Esophagus muscularis mucosa (tissue), 4 donors: ENCODE results near the gene WDTC1.

DNA sequence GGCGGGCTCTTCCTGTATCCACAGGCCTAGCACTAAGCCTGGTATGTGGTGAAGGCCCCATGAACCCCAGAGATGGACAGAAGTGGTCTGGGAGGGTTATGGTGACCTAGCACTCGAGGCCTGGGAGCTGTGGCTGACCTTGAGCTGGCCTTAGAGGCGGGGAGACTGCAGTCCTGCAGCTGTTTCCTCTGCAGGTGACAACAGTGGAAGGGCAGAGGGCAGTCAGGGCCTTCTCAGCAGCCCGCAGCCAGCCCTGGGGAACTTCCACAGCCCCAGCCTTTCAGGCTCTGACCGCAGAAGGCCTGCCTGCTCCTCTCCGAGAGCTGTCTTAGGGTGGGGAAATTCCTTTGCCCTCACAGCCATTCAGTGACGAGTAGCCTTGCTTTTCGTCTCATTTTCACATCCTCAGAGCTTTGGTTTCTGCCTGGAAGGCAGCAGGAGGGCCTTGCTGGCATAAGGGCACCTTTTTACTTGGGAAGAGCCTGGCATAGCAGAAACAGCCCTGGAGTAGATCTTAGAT is 12.4 kb downstream of the ZDHHC18 start:
- PRO-cap, result no peak
- RAMPAGE, long total RNA, 4 experiments, result no peak in any of the 4 experiments

DNA sequence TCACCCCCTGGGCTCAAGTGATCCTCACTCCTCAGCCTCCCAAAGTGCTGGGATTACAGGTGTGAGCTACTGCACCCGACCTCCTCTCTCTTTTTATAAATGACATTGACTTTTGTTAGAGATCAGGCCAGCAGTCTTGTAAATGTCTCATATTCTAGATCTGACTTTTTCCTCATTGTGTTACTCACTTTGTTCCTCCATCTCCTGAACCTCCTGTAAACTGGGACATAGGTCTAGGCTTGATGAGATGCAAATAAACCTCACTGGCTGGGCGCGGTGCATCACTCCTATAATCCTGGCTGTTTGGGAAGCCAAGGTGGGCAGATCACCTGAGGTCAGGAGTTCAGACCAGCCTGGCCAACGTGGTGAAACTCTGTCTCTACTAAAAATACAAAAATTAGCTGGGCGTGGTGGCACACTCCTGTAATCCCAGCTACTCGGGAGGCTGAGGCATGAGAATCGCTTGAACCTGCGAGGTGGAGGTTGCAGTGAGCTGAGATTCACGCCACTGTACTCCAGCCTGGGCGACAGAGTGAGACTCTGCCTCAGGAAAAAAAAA is 15.1 kb upstream of the SFN start:
- PRO-cap, result no peak
- RAMPAGE, long total RNA, 4 experiments, result no peak in any of the 4 experiments

DNA sequence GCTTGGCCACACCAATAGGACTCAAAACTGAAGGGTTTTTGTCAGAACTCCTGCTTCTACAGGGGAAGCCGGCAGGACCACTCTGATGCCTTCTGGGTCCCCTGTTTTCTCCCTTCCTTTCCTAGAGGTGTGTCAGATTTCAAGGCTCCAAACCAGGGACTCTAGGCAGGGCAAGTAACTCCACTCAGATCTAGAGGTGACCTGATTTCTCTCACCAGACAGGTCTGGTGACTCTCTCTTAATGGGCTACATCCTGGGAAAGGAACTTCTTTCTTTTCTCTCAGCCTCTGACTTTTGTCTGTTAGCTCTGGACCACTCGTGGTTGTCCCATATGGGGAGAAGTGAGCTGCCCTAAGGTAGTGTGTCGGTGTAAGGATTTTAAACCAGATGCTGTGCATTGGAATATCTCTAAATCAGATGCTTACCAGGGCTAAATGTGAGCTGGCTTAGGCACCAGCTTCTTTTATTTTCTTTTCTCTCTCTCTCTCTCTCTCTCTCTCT is 4.9 kb downstream of the SFN start:
- PRO-cap, result no peak
- RAMPAGE, long total RNA, 4 experiments, result no peak in any of the 4 experiments

GRCh38 chr1:26922608-26922947 is 1.0 kb downstream of the NUDC start:
- PRO-cap, result no peak
- RAMPAGE, long total RNA, 4 experiments, result no peak in any of the 4 experiments

DNA sequence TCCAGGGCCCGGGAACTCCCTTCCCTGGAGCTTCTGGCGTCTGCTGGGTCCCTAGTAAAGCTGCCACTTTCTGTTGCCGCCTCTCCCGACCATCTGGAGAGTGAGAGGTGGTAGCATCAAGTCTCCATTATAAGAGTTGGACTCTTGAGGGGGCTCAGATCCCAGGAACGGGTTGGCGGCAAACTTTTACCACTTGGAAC is 1.1 kb downstream of the TRNP1 start:
- PRO-cap, result bidirectional peak, plus-strand start outside the sequence, minus-strand start at position 95 of the sequence
- RAMPAGE, long total RNA, 4 experiments, result no peak in any of the 4 experiments

GRCh38 chr1:27111498-27112546 is 43.1 kb downstream of the SLC9A1 start:
- PRO-cap, result no peak
- RAMPAGE, long total RNA, 4 experiments, result no peak in any of the 4 experiments

GRCh38 chr1:27154235-27154685 is 665 bp downstream of the SLC9A1 start:
- PRO-cap, result no peak
- RAMPAGE, long total RNA, 4 experiments, result start-site peak on the minus strand in 1 of 4 experiments, at chr1:27154171-27154725 at its widest, 17 reads per replicate

DNA sequence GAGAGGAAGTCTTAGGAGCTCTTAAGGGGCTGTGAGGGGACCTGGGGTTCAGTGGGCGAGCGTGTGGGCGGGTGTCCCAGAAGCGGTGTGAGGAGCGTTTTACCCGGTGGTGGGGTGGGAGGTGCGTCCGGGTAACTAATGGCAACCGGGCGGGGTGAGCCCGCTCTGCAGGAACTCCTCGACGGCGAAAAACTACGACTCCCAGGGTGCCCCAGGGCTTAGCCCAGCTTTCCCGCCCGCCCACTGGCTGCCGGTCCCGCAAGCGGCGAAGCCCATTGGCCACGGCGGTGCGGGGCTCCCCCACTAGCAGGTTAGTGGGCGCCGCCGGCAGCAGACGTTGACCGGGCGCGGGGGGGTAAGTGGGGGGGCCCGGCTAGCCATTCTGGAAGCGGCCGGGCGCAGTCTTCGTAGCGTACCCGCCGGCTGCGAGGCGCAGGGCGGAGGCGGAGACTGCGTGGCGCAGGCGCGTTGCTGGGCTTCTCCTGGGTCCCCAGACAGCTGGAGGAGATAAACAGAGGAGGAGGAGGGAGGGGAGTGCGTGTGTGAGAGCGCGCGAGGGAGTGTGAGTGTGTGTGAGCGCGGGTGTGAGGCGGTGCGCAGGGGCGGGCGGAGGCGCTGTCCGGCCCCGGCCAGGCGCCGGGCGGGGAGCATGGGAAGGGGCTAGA is at the start of gene WDTC1:
TSS of gene WDTC1 (plus strand) at position 474 of the 665 bp plus-strand sequence.
- PRO-cap, result bidirectional peak, plus-strand start at position 514 of the sequence, minus-strand start at position 194 of the sequence
- RAMPAGE, long total RNA, 4 experiments, result start-site peak on the plus strand in 1 of 4 experiments, centred at position 529 of the sequence, 30 reads per replicate

DNA sequence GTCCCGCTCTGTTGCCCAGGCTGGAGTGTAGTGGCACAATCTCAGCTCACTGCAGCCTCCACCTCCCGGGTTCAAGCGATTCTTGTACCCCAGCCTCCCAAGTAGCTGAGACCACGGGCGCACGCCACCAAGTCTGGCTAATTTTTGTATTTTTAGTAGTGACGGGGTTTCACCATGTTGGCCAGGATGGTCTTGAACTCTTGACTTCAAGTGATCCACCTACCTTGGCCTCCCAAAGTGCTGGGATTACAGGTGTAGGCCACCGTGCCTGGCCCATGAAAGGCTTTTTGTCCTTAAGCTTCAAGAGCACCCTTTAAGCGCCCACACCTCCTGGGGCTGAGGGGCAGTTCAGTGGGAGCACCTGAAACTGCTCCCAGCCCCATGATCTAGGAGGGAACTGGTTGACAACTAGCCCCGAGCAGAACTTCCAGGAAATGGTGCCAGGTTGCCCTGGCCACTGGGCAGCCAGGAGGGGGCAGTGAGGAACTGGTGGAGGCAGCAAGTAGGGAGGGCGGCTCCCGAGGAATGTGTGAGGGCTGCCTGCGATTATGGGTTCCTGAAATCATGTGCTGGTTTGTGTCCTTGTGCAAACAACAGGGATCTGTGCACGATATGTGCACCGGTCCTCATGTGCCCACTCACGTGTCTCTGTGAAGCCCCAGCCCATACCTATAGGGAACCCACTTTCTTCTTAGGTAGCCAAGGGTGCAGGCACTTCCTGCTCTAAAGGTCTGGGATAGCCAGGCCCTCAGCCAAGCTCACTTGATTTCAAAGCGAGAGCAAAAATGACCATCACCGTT is 9.8 kb downstream of the GPR3 start:
- PRO-cap, result no peak
- RAMPAGE, long total RNA, 4 experiments, result no peak in any of the 4 experiments

DNA sequence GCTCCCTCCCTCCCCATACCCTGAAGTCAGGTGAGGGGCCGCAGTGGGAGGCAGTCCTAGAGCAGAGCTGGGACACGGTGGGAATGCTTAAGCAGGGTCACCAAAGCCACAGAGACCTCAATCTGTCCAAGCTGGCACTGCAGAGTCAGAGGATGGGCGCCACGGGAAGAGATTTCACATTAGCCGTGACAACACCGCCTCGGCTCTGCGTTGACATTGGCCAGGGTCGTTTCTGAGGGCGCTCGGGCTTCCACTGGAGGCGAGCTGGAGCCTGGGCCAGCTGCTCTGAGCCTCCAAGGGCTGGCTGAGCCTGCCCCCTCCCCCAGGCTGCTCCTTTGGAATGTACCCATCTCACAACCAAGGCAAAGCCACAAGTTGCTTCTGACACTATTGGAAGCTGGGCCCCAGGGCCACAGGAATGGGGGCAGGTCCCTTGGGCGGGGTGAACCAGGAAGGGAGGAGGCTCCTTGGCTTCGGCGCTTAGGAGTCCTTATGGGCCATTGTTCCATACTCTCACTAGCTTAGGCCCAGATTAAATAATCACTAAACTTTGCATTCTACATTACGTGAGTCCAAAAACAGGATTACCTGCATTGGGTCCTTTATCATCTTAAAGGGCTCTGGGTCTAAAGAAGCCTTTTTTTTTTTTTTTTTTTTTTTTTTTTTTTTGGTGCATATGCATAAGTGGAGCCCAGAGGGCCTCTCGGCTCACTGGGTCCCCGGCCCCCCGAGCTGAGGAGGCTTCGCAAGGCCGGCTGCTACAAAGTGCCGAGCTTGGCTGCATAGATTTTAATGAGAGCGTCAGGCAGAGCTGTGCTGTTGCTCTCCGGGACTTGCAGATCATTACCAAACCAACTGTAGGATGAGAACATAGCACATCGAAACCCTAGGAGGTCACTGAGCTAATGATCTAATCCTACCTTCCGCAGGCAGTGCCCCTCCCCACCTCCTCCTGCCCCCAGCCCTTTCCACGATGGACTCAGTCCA is 12.8 kb downstream of the GPR3 start:
- PRO-cap, result no peak
- RAMPAGE, long total RNA, 4 experiments, result no peak in any of the 4 experiments

DNA sequence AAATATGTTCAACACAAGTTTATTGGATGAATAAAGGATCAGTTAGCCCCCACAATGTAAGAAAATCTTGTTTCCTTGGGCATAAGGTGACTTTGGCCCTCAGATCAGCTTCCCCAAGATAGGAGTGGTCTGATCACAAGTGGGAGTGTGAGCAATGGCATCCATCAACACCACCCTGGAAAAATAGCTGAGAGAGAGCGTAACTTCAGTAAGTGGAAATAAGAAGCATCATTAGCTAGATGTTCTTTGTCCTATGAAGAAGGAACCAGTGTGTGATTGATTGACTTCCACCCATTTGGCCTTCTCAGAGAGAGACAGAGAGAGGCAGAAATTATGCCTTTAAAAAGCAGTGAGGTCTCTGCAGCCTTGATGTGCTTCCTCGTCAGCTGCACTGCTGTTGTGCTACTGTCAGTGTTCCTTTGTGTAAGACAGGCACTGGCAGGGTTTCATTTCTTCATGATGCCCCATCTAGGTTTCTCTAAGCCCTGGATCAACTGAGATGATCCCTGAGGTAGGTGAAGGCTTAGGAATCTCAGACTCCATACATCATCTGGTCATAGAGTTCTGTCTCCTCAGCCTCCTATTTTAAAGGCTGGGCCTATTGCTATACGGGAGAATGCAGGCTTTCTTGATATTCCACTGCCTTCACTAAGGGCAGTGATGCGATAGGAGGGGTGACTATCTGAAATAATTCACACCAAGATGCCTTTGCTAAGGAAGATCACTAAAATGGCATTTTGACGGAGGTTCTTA is 34.9 kb downstream of the GPR3 start:
- PRO-cap, result unidirectional peak, minus-strand start at position 393 of the sequence
- RAMPAGE, long total RNA, 4 experiments, result no peak in any of the 4 experiments

DNA sequence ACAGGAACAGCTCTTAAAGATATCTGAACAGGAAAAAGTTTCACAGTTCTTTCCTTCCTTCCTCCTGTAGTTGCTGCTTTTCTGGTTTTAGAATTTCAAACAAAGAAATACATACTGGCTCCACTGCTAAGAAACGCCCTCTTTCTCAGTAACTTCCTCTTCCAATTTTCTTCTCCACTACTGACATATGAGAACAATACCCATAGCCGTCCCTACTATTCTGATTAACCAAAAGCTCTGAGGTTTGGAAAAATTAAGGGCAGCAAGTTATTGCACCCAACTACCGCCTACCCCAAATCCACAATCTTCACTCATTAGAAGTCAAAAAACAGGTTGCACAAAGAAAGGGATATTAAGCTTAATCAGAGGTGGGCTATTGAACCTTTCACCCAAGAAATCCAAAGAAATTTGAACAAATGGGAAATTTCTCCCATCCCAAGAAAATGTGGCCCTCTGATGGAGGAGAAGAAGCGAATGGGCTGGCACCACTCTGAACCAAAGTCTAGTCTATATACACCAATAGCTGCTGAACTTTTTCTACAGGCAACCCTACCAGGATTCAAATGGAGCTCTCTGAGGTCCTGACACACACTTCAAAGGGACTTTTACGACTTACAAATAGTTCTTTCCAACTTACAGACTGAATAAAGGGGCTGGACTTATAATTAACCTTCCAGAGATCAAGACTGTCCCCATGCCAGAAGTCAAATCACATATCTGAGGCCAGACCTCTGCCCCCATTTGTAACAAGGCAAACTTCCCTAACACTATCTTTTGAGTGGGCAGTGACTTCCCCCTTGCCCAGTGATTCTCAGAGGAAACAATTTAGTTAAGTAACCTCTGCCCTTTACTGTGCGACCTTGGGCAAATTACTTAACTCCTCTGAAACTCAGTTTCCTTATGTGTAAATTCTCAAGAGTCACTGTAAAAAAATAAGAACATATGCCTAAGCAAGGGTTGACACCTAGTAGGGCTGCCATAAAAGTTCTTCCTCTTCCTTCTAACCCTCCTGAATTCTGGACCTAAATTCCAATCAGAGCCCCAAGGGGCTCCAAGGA is 1.6 kb downstream of the WASF2 start:
- PRO-cap, result no peak
- RAMPAGE, long total RNA, 4 experiments, result no peak in any of the 4 experiments

GRCh38 chr1:27534234-27534997 is 44.4 kb upstream of the WASF2 start:
- PRO-cap, result no peak
- RAMPAGE, long total RNA, 4 experiments, result no peak in any of the 4 experiments

- PRO-cap, result unidirectional peak, plus-strand start at chr1:27536954
- RAMPAGE, long total RNA, 4 experiments, result no peak in any of the 4 experiments
Measured at GRCh38 chr1:27536677-27537331, 46.8 kb upstream of the WASF2 start.

- PRO-cap, result bidirectional peak, plus-strand start at chr1:27543040, minus-strand start at chr1:27542896
- RAMPAGE, long total RNA, 4 experiments, result no peak in any of the 4 experiments
Measured at GRCh38 chr1:27542118-27543375, 52.6 kb upstream of the WASF2 start.

DNA sequence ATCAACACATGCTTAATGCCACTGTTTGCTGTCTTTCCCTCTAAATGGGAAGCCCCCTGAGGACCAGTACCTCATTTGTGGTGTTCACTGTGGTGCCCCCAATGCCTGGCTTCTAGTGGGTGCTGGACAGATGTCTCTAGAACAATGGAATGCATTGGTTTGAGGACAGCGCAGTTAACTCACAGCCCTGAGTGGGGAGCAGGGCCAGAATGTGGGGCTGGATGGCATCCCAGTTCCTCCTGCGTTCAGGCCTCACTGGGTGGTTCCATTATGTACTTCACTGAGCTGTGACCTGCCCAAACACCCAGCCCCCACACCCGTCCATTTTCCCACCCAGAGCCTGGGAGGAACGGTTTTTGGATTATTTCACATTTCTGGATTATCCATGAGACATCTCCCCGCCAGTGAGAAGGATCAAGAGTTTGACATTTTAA is 55.2 kb upstream of the WASF2 start:
- PRO-cap, result unidirectional peak, minus-strand start at position 246 of the sequence
- RAMPAGE, long total RNA, 4 experiments, result no peak in any of the 4 experiments

- PRO-cap, result bidirectional peak, plus-strand start at chr1:27575628, minus-strand start at chr1:27575571; bidirectional peak, plus-strand start at chr1:27575966, minus-strand start at chr1:27576012
- RAMPAGE, long total RNA, 4 experiments, result no peak in any of the 4 experiments
Measured at GRCh38 chr1:27575485-27576478, 28.2 kb downstream of the AHDC1 start.

DNA sequence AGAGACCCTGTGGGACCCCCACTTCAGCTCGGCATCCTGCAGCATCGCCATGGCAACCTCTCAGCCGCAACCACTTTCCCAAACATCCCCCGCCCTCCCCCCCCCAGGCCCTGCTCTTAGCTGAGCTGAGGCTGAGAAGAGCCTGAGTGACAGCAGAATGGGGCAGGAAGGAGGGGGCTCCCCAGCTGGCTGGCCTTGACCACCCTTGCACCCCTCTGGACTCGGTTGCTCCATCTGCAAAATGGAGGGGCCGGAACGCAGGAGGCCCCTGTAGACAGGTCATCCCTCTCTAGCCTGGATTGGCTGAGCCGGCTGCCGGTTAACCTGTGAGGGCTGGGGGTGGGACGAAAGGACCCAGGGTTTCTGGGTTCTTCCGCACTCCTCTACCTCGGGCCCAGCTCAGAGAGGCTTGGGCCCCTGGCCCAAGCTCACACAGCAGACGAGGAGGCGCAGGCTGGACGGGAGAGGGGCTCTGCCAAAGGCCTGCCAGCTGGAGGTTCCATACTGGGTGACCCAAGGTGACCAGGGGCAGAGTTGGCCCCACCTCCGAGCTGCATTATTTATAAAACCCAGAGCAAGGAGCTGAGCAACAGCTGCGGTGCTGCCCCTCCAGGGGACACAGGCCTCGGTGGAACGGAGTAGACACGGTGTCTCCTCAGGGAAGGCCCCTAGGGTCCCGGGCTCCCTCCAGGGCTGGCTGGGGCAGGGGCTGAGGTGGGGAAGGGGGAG is 11.3 kb downstream of the AHDC1 start:
- PRO-cap, result no peak
- RAMPAGE, long total RNA, 4 experiments, result no peak in any of the 4 experiments

DNA sequence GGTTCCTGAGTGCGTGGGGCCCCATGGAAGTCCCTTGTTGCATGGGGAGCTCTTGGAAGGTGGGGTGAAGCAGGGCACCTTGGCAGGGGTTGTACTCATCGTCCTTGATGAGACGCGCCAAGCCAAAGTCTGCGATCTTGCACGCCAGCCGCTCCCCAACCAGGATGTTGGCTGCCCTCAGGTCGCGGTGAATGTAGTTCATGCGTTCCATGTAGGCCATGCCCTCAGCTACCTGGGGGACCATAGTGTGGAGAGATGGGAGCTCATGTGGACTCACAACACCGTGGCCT is 10.4 kb upstream of the AHDC1 start:
- PRO-cap, result no peak
- RAMPAGE, long total RNA, 4 experiments, result no peak in any of the 4 experiments

- PRO-cap, result no peak
- RAMPAGE, long total RNA, 4 experiments, result no peak in any of the 4 experiments
Measured at GRCh38 chr1:27724728-27725422, 886 bp upstream of the FAM76A start.